Right common carotid artery plus branches (tissue), 1 donor: ENCODE results near the gene TTC6.

- PRO-cap = bidirectional peak, plus-strand start at chr14:35340057, minus-strand start at chr14:35339976
Measured at GRCh38 chr14:35339760-35340220, 47.6 kb downstream of the PSMA6 start.

- PRO-cap = bidirectional peak, plus-strand start at chr14:35365748, minus-strand start at chr14:35365625
Measured at GRCh38 chr14:35365500-35366081, 39.0 kb downstream of the NFKBIA start.

- PRO-cap = no peak
Measured at GRCh38 chr14:35405532-35406137, 1.1 kb upstream of the NFKBIA start.

DNA sequence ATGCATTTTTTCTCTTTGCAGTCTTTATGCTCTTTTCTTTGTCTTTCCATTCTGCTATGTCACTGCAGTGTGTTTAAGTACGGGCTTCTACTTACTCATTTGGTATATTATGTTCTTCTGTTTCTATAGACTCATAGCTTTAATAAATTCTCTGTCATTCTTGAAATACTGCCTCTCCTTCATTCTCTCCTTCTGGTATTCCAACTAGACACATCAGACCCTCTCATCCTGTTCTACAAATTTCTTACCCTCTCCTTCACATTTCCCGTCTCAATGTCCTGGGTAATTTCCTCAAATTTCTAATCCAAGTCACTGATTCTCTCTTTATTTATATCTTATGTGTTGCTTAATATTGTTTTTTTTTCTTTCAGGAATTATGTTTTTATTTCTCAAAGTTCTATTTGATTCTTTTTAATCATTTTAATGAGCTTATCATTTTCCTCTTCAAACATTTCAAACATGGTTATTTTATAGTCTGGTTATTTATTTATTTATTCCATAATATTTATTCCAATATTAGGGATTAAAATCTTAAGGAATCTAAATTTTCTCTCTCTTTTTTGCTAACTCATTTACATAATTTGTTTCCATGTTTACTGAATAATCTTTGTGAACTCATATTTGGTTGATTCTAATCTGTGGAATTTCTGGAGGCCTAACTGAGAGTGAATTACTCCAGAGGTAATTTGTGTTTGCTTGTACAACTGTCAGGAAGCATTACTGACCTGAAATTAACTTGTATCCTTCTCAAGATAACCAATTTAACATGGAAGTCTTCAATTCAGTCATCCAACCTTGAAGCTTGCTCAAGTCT lies 93.9 kb downstream of the RALGAPA1 start:
- PRO-cap = no peak

DNA sequence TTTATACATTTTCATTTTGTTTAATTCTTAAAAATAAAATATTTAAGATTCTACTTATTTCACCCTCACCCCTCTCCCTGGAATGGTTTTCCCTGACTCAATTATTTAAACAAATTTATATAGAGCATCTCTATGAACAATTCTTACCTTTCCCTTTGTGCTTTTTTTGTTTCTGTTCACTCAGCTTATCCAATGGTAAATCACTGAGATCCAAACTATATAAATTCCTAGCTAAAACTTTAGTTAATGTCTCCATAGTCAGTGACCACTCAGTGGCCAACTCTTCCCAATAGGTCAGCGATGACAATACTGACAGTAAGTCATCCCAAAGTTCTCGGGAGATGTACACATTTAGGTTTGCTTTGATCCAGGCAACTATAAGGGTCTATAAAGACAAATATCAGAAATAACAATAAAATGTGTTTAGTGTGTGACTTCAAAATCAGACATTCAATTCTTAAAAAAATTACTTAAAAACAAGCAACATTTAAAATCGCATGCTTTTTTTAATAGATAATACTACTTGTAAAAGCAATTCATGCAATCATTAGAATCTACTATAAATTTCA lies 86.1 kb downstream of the RALGAPA1 start:
- PRO-cap = no peak

- PRO-cap = no peak
Measured at GRCh38 chr14:36068660-36069199, 242.6 kb downstream of the BRMS1L start.

DNA sequence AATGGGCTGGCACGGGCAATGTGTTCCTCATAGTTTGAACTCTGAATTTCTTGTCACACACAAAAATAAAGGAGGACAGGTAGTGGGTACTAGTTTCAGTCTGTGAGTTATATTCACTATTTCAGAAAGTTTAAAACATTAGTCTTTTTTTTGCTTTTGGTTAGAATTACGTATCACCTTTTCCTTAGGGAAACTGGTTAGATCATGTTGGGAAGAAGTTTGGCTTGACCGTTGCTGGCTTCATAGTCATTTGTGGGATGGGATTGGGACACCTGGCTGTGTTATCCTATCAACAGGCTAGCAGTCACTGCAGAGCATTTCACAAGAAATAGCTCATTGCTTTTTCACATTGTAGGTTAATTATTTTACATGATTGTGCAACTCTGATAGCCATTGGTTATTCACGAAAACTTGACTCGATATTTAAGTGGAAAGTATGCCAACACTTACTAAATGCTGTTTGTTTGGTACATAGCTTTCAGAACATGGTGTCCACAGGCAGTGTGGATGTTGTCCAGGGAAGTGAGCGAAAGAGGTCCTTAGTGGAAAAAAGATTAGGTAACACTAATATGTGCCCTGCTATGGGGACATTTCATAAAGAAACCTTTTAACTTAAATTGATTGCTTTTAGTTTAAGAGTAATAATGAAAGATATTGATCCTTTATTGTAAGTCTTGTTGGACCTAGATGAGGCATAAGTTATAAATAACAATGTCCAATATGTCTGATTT lies 89.4 kb downstream of the NKX2-1 start:
- PRO-cap = no peak

GRCh38 chr14:36508877-36509704 lies 10.9 kb downstream of the NKX2-1 start:
- PRO-cap = no peak

GRCh38 chr14:36515760-36516658 lies 4.0 kb downstream of the NKX2-1 start:
- PRO-cap = no peak

DNA sequence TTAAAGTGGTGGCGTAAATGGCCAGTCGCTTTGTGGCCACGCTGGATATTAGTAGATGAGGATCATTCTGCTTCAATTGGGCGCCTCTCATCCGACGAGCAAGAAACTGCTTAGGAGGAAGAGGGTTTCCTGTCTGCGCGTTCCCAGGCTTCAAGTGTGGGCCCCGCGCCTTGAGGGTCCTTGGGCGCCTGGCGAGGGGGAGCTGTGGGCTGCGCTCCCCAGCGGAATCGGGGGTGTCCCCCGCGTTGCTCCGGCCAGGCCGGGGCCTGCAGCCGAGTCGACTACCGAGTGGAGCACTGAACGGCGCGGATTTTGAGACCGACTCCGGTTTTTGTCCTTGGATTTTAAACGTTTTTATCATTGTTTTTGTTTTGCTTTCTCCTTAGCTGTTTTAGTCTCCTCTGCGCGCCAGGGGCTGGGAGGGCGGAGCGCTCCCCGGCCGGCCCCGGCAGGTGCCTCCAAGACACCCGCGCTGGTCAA lies 908 bp upstream of the NKX2-1 start:
- PRO-cap = no peak

DNA sequence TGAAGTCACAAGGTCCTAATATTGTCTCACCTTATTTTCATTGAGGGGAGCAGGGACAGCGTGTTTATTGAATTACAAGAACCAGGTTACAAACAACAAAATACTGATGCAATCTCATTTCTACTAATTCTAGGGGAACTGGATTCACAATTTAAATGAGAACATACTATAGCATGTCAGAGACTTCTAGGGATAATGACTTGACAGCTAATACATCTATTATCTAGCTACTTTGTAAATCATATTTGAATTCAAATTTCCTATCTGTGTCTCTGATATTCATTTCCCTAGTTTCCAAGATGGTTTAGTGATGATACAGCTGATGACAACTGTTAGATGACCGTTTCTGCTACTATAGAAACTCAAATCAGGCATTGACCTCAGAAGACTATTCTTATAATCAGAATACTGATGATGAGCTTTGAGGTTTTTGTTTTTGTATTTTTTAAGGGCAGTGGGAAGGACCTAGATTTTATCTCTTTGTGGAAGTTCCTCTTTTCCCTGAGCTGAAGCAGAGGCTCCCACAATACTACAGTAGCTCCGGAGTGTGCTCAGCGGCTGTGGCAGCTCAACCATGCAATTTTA lies 145.3 kb downstream of the SLC25A21 start:
- PRO-cap = no peak

DNA sequence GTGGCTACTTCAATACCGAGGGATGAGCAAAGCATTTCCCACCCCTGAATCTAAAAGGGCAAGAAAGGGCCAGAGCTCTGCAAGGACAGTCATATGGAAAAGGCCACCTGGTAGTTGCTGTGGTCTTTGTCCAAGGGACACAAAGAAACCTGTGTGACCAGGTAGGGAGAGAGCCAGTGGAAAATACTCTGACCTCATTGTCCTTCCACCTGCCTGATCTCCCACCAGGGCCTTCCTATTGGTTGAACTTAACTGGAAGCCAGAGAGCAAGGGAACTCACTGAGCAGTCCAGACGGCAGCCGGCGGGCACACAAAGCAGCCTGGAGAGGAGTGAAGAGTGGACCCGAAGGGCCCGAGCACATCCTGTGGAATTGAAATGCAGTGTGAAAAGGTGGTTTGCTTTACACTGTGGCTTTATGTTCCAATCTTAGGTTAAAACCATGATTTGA lies 120.8 kb downstream of the SLC25A21 start:
- PRO-cap = no peak

DNA sequence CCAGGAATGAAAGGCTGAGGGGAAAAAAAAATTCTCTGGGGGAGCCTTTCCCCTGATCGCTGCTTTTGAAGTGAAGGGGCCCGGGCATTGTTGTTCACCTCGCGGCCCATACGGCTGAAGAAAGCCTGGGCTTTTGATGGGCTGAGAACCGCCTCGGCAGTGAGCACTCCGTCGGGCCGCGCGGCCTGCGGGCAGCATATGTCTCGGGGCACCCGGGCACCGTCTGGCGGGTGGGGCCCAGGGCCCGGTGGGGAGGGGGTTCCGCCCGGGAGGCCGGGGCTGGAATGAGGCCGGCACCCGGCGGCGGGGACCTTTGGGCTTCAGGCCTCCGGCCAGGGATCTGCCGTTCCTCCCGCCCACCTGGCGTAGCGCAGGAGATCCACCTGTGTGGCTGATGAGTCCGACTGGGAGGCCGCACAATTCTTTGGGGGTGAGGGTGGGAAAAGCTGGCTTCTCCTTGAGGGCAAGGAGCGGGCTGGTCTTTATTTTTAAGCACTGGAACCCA lies 10.8 kb downstream of the FOXA1 start:
- PRO-cap = no peak

GRCh38 chr14:37595495-37596447 lies at the start of gene TTC6:
Gene TTC6 (plus strand): TSS chr14:37595629.
- PRO-cap = no peak

- PRO-cap = no peak
Measured at GRCh38 chr14:38125292-38126253, 82.1 kb upstream of the SSTR1 start.

GRCh38 chr14:38716948-38717287 lies 386.1 kb downstream of the SEC23A start:
- PRO-cap = no peak

DNA sequence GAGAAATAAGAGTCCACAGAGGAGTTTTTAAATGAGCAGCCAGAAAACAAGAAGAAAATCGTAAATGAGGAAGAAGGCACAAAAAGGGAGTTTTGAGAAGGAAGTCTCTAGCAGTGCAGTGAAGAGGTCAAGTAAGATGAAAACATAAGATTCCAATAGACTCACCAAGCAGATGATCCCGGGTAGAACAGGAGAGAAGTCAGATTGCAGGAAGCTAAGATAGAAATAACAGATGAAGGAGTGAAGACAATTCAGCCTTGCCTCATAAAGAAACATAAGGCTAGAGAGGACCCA lies 229.1 kb downstream of the SEC23A start:
- PRO-cap = no peak

DNA sequence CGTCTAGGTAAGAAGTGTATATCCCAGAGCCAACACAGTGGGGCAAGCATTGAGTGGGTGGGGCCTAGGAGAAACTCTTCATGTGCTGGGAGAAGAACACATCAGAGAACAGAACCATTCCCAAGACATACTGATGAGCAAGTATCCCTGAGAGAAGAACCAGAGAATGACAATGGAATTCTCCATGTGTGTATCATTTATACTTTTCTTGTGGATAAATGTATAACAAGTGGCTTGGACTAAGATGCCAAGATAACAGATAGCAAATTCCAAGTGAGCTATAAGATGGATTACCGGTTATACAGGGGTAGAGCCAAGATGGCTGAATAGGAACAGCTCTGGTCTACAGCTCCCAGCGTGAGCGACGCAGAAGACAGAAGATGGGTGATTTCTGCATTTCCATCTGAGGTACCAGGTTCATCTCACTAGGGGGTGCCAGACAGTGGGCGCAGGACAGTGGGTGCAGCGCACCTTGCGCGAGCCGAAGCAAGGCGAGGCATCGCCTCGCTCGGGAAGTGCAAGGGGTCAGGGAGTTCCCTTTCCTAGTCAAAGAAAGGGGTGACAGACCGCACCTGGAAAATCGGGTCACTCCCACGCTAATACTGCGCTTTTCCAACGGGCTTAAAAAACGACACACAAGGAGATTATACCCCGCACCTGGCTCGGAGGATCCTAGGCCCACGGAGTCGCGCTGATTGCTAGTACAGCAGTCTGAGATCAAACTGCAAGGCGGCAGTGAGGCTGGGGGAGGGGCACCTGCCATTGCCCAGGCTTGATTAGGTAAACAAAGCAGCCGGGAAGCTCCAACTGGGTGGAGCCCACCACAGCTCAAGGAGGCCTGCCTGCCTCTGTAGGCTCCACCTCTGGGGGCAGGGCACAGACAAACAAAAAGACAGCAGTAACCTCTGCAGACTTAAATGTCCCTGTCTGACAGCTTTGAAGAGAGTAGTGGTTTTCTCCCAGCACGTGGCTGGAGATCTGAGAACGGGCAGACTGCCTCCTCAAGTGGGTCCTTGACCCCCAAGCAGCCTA lies 85.9 kb downstream of the SEC23A start:
- PRO-cap = no peak

- PRO-cap = no peak
Measured at GRCh38 chr14:39097074-39097607, 5.9 kb downstream of the SEC23A start.

GRCh38 chr14:39182267-39182507 lies 7.1 kb downstream of the PNN start:
- PRO-cap = no peak